ENCODE measurements around a stretch of chr2.

DNA sequence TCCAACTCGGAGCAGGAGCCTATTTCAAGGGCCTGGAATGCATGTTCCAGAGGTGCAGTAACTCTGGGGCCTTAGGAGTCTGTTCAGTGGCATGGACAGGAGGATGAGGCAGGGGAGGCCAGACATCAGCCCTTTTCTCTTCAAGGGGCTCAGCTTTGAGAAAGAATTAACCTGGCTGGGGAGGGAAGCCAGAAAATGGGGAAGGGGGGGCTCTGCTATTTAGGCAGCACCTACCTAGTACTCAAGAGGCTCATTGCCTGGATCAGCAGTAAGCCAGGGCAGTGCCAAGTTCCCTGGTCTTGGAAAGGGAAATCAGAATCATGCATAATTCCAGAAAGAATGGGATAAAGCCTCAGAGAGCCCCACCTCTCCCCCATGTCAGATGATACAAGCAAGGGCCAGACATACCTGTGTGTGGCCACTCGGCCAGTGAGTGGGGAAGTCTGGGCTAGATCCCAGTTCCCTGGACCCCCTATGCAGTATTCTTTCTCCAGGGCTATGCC is 12.3 kb downstream of the FOSL2 start:
- RAMPAGE, long total RNA, result no peak
- RRBS, 2 experiments, result no CpG with 5 or more reads among the region's 2 CpGs
CAGE:
- cytosol, long polyA minus RNA, result no peak
- cytosol, long polyA plus RNA, result no peak
- long polyA plus RNA, result no peak
- nucleolus, long total RNA, result no peak
- nucleus, long polyA plus RNA, result no peak
- nucleus, long total RNA, result no peak

DNA sequence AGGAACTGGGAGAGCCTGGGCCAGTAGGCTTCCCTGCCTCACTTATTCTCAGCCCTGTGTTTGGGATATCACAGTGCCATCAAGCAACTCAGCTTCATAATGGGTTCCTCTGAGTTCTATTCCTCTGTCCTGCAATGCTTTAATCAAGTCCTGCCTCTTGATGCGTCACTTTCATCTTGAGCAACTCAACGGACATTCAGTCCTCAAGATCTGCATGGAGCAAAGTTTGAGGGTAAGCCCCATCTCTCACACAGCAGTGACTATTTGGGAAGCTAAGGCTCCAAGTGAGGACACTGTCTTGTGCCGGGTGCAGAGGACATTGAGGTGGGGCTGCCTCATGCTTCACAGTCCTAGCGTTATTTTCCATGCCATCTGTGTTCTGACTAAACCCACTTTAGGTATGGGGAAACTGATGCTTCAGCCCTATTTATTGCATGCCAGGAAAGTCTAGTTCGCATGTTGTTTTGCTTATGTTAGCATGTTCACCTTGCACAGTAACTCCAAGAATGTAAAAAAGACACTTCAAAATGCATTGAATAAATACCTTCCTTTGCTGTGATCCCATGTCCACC is 50.8 kb upstream of the PLB1 start:
- RAMPAGE, long total RNA, result no peak
- RRBS, 2 experiments, result no CpG with 5 or more reads among the region's 5 CpGs
CAGE:
- cytosol, long polyA minus RNA, result no peak
- cytosol, long polyA plus RNA, result no peak
- long polyA plus RNA, result no peak
- nucleolus, long total RNA, result no peak
- nucleus, long polyA plus RNA, result no peak
- nucleus, long total RNA, result no peak

DNA sequence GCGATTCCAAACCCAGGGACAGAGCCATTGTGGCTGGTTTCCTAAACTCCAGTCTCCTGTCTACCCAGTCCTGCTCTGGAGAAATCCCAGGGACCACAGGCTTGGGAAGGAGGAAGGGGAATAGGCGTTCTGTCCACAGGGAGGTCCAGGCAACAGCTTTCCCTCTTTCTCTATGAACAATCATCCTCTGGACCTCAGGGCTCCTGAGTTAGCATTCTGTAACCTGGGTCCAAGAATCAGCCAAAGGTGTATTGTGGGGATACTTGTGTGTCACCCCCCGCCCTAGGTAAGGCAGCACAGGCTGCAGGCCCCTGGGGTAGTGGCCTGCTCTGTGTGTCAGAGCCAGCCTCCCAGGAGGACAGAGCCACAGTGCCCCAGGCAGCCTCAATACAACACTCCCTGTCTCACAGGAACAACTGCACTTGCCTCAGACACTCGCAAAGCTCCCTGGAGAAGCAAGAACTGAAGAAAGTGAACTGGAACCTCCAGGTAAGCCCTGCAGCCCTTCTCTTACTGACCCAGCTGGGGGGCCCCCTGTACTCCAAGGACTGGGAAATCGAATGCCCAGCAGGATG is 121.4 kb upstream of the PPP1CB start:
- RAMPAGE, long total RNA, result no peak
- RRBS, 2 experiments, result no CpG with 5 or more reads among the region's 5 CpGs
CAGE:
- cytosol, long polyA minus RNA, result no peak
- cytosol, long polyA plus RNA, result no peak
- long polyA plus RNA, result no peak
- nucleolus, long total RNA, result no peak
- nucleus, long polyA plus RNA, result no peak
- nucleus, long total RNA, result no peak

GRCh38 chr2:28634794-28635963 is 116.5 kb upstream of the PPP1CB start:
- RAMPAGE, long total RNA, result no peak
- RRBS, 2 experiments, result no CpG with 5 or more reads among the region's 12 CpGs
CAGE:
- cytosol, long polyA minus RNA, result no peak
- cytosol, long polyA plus RNA, result no peak
- long polyA plus RNA, result no peak
- nucleolus, long total RNA, result no peak
- nucleus, long polyA plus RNA, result no peak
- nucleus, long total RNA, result no peak

DNA sequence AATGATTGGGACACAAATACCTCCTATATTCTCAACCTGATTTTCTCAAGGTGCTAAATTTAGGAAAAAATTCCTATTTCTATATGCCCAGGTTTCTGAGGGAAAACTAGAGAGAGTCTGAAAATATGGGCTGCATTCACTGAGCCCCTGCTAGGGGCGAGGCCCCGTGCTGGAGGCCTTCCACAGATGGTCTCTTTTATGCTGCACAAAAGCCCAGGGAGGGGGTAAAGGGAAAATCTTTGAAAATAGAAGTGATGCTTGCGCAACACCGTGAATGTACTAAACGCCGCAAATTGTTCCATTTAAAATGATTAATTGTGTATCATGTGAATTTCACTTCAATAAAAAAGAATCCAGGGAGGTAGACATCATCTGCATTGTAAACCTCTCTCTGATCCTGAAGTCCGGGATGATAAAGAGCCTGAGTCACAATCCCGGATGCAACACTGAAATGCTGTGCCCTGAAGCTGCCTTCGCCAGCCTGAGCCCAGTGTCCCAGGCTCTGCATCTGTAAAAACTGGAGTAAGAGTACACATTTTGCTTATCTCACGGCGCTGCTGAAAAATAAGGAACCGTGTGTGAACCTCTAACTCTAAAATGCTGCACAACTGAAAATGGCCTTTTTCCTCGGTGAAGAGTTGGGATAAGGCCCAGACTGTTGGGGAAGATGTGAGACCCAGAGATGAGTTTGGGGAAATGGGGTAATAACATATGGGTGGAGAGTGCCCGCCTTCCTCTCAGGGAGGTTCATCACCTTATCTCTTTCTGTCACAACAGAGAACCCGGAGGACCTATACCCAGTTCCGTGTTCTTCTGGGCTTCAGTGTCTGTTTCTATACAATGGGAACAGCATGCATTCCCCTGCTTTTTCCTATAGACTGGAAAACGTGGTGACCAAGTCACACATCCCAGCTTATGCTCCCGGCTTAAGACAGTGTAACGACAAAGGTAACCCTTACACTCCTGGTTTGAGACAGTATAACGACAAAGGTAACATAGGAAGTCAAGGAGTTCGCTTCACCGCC is 107.5 kb upstream of the PPP1CB start:
- RAMPAGE, long total RNA, result no peak
- RRBS, 2 experiments, result no CpG with 5 or more reads among the region's 22 CpGs
CAGE:
- cytosol, long polyA minus RNA, result no peak
- cytosol, long polyA plus RNA, result no peak
- long polyA plus RNA, result no peak
- nucleolus, long total RNA, result no peak
- nucleus, long polyA plus RNA, result no peak
- nucleus, long total RNA, result no peak

GRCh38 chr2:28663302-28663540 is 88.4 kb upstream of the PPP1CB start:
- RAMPAGE, long total RNA, result no peak
CAGE:
- cytosol, long polyA minus RNA, result no peak
- cytosol, long polyA plus RNA, result no peak
- long polyA plus RNA, result no peak
- nucleolus, long total RNA, result no peak
- nucleus, long polyA plus RNA, result no peak
- nucleus, long total RNA, result no peak

DNA sequence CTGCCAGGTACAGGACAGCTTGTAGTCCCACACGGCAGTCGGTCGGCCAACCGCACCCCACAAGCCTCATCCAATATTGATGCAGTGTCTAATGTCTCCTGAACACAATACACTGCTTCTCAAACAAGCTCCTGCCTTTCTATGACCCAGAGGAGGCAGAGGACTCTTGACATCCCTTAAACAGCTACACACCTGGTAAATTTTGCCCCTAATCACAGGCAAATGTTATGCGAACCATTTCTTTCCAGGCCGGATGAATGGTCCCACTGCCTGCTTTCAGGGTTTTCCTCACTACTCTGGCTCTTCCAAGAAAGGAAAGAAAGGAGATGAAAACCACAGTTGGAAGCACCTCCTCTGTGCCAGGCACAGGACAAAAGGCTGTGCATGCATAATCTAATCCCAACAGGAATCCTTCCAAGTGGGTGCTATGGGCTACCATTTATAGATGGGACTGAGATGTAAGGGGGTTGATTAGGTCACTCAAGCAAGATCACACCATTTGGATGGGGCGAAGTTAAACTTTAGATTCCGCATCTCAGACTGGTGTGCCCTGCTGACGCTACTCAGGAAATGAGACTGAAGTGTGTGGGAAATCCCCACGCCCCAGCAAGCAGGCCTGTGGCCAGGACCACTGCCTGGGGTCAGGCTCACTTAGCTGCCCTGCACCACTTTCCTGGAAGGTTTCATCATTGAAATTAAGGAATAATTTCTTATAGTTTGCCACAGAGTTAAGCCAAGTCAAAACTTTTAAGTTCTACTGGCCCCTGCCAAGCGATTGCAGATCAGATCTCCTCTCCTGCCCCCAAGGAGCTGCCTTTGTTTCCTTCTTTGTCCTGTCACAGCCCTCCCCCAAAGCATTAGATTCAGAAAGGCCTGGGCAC is 70.6 kb upstream of the PPP1CB start:
- RAMPAGE, long total RNA, result no peak
- RRBS, 2 experiments, result no CpG with 5 or more reads among the region's 11 CpGs
CAGE:
- cytosol, long polyA minus RNA, result no peak
- cytosol, long polyA plus RNA, result no peak
- long polyA plus RNA, result no peak
- nucleolus, long total RNA, result no peak
- nucleus, long polyA plus RNA, result no peak
- nucleus, long total RNA, result no peak

DNA sequence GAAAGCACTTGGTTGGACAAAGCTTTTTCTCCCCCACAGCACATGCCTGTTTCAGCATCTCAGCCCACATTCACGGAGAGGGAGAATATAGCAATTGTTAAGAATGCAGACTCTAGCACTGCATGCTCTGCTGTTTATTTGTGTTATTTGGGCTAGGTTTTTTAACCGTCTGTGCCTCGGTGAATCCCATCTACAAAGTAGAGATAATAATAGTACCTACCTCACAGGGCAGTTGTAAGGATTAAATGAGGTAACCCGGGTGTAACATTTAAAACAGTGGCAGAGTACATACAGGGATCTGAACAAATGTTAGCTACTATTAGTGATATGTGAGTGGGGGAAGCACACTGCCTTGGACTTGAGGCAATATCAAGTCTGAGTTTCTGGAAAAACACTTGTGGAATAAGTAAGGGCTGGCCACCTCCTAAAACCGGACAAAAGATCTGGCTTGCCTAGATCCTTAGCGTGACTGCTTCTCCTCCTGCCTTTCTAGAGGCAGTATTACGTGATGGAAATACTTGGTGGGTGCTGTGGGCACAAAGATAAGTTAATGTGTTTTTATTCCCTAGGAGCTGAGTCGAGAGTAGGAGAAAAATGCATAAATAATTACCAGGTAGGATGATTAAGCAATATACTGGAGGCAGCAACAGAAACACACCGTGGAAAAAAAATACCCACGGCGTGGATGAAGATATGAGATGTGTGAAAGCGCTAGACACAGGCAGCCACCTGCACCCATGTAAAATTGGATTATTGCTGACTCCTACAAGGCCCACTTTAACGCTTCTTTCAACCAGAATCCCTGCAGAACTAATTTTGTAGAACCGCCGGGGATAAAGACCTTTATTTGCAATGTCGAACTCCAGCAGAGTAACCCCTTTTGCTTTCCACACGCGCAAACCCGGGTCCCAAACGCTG is 916 bp upstream of the PPP1CB start:
- RAMPAGE, long total RNA, result no peak
- RRBS, 2 experiments, result 0 to 3% methylated on average over 5 of the region's 20 CpGs
CAGE:
- cytosol, long polyA minus RNA, result no peak
- cytosol, long polyA plus RNA, result no peak
- long polyA plus RNA, result no peak
- nucleolus, long total RNA, result no peak
- nucleus, long polyA plus RNA, result no peak
- nucleus, long total RNA, result no peak

DNA sequence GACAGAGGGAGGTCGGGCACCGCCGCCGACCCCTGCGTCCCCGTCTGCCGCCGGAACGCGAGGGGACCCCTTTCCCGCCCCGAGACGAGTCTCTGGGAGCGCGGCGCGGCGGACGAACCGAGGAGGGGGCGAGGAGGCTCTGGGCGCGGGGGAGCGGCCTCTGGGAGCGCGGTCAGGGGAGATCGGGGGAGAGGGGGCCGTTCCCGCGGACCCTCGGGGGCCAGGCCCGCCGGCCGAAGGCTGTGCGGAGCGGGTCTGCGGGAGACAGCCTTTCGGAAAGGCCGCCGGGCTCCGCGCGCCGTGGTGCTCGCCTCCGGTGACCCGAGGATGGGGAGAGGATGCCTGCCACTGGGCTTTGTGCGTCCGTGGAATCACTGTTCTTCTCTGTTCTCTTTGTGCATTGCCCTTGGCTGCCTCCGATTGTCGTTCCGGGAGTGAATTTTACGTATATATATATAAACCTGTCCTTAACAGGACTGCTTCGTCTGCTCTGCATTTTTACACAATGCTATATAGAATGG is 629 bp downstream of the PPP1CB start:
- RAMPAGE, long total RNA, result no peak
- RRBS, 2 experiments, result under 1 to 1% methylated on average over 15 to 18 of the region's 54 CpGs
CAGE:
- cytosol, long polyA minus RNA, result no peak
- cytosol, long polyA plus RNA, result no peak
- long polyA plus RNA, result no peak
- nucleolus, long total RNA, result no peak
- nucleus, long polyA plus RNA, result no peak
- nucleus, long total RNA, result no peak

DNA sequence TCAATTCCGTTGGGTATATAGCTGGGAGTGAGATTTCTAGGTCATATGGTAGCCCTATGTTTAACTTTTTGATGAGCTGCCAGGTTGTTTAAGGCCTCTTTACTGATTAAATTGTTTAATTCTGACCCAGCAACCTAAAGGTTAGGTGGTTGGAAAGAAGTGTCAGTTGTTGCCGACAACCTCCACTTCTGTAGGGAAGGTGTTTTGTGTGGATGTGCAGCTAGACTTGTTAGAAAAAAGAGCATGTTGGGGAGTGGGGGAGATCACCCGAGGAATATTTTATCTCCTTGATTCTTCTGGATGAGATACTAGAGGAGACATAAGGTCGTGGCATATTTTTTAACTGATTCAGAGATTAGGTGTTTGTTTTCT is 5.7 kb downstream of the PPP1CB start:
- RAMPAGE, long total RNA, result no peak
- RRBS, 2 experiments, result no CpG with 5 or more reads among the region's 4 CpGs
CAGE:
- cytosol, long polyA minus RNA, result no peak
- cytosol, long polyA plus RNA, result no peak
- long polyA plus RNA, result no peak
- nucleolus, long total RNA, result no peak
- nucleus, long polyA plus RNA, result no peak
- nucleus, long total RNA, result no peak

DNA sequence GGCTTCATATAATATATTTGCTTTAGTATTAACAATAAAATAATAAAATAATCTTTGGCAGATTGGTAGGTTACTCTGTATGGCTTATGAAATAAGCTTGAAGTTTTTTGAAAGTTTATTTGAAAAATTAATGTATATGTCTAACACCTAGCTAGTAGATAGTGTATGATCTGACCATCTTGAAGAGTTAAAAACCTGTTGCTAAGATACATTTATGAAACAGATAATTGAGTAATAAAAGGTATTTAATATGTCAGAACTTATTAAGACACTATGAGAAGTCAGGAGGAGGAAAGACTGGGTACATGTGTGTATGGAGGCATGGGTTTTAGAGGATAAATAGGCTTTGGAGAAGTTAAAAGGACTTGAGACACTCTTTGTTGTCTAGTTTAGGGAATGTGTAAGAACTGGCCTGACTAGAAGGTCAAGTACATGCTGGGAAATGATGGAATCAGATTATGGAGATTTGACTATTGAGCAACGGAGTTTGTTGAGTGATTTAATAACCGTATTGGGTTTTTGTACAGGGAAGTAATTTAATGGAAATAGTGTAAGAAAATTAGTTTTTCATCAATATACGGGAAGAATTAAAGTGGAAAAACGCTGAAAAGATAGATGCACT is 28.3 kb upstream of the SPDYA start:
- RAMPAGE, long total RNA, result no peak
- RRBS, 2 experiments, result no CpG with 5 or more reads among the region's 4 CpGs
CAGE:
- cytosol, long polyA minus RNA, result no peak
- cytosol, long polyA plus RNA, result no peak
- long polyA plus RNA, result no peak
- nucleolus, long total RNA, result no peak
- nucleus, long polyA plus RNA, result no peak
- nucleus, long total RNA, result no peak

- RAMPAGE, long total RNA, result no peak
- RRBS, 2 experiments, result no CpG with 5 or more reads among the region's 9 CpGs
CAGE:
- cytosol, long polyA minus RNA, result no peak
- cytosol, long polyA plus RNA, result no peak
- long polyA plus RNA, result no peak
- nucleolus, long total RNA, result no peak
- nucleus, long polyA plus RNA, result no peak
- nucleus, long total RNA, result no peak
These were observed 29.9 kb downstream of the WDR43 start for GRCh38 chr2:28924132-28924948.

GRCh38 chr2:28976466-28977054 is 4.5 kb upstream of the TOGARAM2 start:
- RAMPAGE, long total RNA, result no peak
- RRBS, 2 experiments, result no CpG with 5 or more reads among the region's 7 CpGs
CAGE:
- cytosol, long polyA minus RNA, result no peak
- cytosol, long polyA plus RNA, result no peak
- long polyA plus RNA, result no peak
- nucleolus, long total RNA, result no peak
- nucleus, long polyA plus RNA, result no peak
- nucleus, long total RNA, result no peak

- RAMPAGE, long total RNA, result no peak
- RRBS, 2 experiments, result 60% methylated on average over 2 of the region's 6 CpGs; no CpG with 5 or more reads in 1 of the 2 experiments
CAGE:
- cytosol, long polyA minus RNA, result no peak
- cytosol, long polyA plus RNA, result no peak
- long polyA plus RNA, result no peak
- nucleolus, long total RNA, result no peak
- nucleus, long polyA plus RNA, result no peak
- nucleus, long total RNA, result no peak
These were observed 35.5 kb downstream of the TOGARAM2 start for GRCh38 chr2:29016495-29017027.

- RAMPAGE, long total RNA, result no peak
- RRBS, 2 experiments, result no CpG with 5 or more reads among the region's 2 CpGs
CAGE:
- cytosol, long polyA minus RNA, result no peak
- cytosol, long polyA plus RNA, result no peak
- long polyA plus RNA, result no peak
- nucleolus, long total RNA, result no peak
- nucleus, long polyA plus RNA, result no peak
- nucleus, long total RNA, result no peak
These were observed 41.1 kb downstream of the PCARE start for GRCh38 chr2:29033253-29033599.

DNA sequence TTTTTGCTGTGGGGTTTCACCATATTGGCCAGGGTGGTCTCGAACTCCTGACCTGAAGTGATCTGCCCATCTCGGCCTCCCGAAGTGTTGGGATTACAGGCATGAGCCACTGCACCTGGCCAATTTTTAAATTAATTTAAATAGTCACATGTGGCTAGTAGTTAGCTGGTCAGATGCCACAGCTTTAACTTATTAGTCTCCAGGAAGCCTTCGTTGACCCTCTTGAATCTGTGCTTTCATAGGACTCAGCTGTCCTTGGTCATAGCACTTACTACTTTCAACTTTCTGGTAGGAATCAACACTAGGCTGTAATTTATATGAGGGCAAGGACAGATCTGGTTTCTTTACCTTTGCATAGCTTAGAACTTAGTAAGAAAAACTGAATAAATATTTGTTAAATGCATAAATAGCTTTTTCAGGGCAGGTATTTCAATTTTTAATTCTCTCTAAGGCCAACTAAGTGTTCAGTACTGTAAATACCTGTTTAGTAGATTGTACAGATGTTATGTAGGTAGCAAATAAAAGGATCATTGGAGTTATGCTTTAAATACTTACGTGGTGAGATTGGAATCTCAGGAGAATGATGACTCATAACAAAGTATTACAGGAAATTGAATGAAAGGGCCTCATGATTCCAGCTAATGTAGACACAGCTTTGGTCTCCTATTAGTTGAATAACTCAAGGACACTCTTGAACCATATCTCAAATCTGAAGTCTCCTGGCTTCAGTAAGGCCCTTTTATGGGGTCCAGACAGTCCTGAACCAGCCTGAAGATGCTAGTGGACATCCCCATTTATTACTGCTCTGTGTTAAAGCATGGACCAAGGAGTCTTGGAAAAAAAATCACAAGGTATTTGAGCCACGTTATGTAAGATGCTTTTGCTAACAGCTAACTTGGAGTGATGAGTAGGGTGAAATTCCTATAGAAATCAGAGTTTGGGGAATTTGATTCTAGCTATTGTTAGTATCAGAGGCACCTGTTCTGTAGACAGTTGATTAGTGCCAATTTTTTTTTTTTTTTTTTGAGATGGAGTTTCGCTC is 2.6 kb downstream of the CLIP4 start:
- RAMPAGE, long total RNA, result no peak
- RRBS, 2 experiments, result no CpG with 5 or more reads among the region's 7 CpGs
CAGE:
- cytosol, long polyA minus RNA, result no peak
- cytosol, long polyA plus RNA, result no peak
- long polyA plus RNA, result no peak
- nucleolus, long total RNA, result no peak
- nucleus, long polyA plus RNA, result no peak
- nucleus, long total RNA, result no peak

DNA sequence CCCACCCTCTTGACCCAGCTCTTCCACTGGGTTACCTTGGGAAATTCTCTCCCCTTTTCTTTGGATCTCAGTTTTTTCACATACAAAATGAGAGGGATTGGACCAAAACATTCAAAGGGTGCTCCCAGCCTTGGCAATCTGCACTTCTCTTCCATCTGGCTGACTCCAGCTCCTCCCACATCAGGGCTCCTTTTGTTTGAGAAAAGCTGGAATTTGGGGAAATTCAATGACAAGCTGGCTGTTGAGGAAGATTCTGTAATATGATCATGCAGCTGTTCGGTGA is 42.8 kb upstream of the LCLAT1 start:
- RAMPAGE, long total RNA, result no peak
- RRBS, 2 experiments, result no CpG with 5 or more reads among the region's 1 CpG
CAGE:
- cytosol, long polyA minus RNA, result no peak
- cytosol, long polyA plus RNA, result no peak
- long polyA plus RNA, result no peak
- nucleolus, long total RNA, result no peak
- nucleus, long polyA plus RNA, result no peak
- nucleus, long total RNA, result no peak

DNA sequence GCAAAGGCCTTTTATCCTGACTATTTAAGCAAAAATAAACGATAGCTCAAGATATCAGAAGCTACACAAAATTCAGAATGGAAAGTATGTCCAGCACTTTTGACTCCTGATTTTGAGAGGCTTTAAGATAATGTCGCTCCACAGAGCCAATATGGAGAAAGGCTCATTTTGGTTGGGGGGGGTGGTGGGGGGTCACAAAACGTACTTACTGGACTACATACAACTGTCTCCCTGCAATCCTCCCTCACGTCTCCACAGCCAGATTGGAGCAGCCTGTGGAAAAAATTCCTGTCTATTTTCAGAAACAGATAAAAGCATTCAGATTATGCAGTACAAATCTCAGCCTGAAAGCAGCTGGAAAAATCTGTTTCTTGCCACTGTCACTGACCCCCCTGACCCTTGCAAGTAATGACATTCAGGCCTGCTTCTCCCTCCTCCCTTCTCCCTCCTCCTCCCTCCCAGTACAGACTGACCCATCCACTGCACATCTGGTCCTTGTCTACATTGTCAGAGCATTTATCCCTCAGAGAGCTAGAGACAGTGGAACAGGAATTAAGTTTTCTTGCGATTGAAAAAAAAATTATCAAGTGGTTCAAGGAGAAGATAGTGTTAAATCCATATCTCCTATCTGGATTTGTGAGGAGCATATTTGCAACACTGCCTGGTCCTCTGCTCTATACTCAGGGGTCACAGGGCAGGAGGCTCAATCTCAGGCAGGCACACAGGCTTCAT is 34.7 kb upstream of the LCLAT1 start:
- RAMPAGE, long total RNA, result no peak
- RRBS, 2 experiments, result no CpG with 5 or more reads among the region's 5 CpGs
CAGE:
- cytosol, long polyA minus RNA, result no peak
- cytosol, long polyA plus RNA, result no peak
- long polyA plus RNA, result no peak
- nucleolus, long total RNA, result no peak
- nucleus, long polyA plus RNA, result no peak
- nucleus, long total RNA, result no peak

- RAMPAGE, long total RNA, result no peak
- RRBS, 2 experiments, result no CpG with 5 or more reads among the region's 1 CpG
CAGE:
- cytosol, long polyA minus RNA, result no peak
- cytosol, long polyA plus RNA, result no peak
- long polyA plus RNA, result no peak
- nucleolus, long total RNA, result no peak
- nucleus, long polyA plus RNA, result no peak
- nucleus, long total RNA, result no peak
These were observed 10.1 kb upstream of the LCLAT1 start for GRCh38 chr2:30436947-30437364.

GRCh38 chr2:30446547-30446875 is 535 bp upstream of the LCLAT1 start:
- RAMPAGE, long total RNA, result no peak
- RRBS, 2 experiments, result no CpG with 5 or more reads among the region's 1 CpG
CAGE:
- cytosol, long polyA minus RNA, result no peak
- cytosol, long polyA plus RNA, result no peak
- long polyA plus RNA, result no peak
- nucleolus, long total RNA, result no peak
- nucleus, long polyA plus RNA, result no peak
- nucleus, long total RNA, result no peak